Rectum (tissue), 1 donor: ENCODE data around the gene LSM8.

GRCh38 chr7:117773678-117773943 lies 99.6 kb downstream of the CTTNBP2 start:
- PRO-cap = unidirectional peak, plus-strand start at chr7:117773863

DNA sequence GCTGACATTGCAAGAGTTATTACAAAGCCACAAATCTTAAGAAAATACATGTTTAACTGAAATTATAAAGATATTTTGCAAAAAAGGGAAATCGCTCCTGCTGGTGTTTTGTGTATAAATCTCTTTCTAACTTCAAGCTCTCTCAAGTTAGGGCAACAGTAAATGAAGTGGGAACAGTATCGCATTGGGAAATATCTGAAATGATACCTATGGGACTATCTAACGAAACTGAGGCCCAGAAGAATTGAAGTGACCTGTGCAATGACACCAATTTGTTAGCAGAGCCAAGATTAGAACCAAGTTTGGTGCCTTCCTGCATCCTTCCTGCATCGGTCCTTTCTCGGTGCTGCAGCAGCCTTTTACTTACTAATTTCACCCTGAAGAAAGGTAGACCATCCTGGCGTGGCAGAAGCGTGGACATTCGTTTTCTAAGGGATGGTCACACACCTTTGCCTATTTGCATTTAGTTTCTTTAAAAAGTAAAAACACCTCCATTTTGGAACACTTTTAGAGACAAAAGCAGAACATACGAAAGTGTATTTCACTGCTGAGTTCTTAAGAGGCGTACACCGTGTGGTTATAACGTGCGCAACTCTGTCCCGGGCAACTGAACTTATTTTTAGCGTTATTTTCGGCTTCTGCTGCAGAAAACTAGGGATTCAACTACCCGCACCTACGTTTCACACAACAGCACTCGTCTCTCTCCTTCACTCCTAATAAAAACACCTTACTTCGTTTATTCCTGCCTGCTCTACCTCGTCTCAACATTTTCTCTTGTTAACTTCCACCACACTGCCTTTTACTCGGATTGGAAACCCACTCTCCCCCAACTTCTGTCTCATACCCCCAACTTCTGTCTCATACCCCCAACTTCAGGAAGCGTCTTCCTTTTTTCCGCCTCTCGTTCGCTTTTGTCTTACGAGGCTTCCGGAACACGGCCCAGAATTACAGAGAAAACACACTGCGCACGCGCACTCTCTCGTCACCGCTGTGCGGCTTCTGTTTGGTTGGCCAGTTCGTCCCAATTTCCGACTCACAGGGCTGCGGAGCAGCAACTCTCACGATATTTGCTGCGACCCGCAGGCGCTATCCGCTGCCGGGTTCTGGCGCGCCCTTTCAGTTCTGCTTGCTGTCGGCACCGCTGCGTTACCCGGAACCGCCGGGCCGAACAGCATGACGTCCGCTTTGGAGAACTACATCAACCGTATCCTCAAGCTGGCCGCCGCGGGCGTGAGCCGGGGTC lies at the start of gene LSM8:
Gene LSM8 (plus strand): TSS at position 1,114 of the 1,243 bp plus-strand sequence.
- PRO-cap = bidirectional peak, plus-strand start at position 1,119 of the sequence, minus-strand start at position 907 of the sequence

- PRO-cap = no peak
Observed at GRCh38 chr7:120033122-120033427, 239.9 kb upstream of the KCND2 start.

GRCh38 chr7:120856498-120857512 lies 1.1 kb downstream of the TSPAN12 start:
- PRO-cap = unidirectional peak, plus-strand start at chr7:120856708; unidirectional peak, plus-strand start at chr7:120857137

GRCh38 chr7:121012371-121013304 lies 24.1 kb downstream of the CPED1 start:
- PRO-cap = no peak

DNA sequence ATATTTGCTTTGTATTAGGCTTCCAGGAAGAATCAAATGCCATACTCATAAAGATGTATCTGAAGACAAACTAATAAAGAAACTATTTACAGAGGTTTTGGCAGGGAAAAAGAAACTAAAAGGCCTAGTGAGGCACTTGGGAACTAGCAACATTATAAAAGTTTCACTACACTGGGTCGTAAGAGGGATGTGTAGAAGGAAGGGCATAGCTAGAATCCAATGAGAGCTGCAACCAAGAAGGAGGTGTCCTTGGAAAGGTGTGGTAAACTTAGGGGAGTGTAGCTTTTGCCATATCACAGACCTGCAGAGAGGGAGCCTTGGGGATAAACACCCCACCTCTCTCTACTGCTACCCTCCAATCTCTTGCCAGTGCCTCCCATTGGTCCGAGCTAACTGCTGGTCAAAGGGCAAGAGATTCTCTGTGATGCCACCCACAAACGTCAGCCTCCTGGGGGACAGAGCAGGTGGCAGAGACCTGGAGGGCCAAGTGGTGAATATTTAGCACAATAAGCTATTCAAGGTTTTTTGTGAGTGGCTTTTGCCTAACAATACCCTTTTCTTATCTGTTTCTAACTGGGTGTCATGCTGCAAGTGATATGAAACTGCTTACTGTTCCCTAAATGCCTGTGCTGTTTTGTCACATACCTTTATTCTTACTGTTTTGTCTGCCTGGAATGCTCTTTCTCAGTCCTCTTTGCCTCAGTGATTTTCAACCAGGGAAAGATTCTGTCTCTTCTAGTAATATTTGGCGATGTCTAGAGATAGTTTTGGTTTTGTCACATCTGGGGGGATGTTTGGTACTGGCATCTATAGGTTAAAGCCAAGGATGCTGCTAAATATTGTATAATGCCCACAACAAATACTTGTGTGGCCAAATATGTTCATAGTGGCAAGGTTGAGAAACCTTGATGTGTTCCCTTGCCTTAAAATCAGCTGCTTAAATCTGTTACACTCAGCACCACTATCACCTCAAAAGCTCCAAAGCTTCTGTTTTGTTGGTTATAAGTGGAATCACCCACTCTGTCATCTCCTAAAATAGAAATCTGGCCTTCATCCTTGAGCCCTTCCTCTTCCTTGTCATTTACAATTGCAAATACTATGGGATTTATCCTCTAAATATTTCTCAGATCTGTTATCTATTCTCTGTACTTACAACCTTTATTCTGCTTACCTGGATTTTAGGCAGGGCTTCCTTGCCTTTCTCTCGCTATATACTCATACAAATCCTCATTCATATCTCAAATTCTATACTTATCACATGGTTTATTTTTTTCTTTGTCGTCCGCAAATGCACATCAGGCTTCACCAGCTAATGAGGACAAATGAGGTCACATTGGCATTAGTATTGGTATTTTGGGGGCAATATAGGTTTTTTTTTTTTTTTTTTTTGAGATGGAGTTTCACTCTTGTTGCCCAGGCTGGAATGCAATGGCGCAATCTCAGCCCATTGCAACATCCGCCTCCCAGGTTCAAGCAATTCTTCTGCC lies 61.1 kb downstream of the CPED1 start:
- PRO-cap = no peak

- PRO-cap = no peak
Observed at GRCh38 chr7:121060659-121060858, 72.0 kb downstream of the CPED1 start.

- PRO-cap = no peak
Observed at GRCh38 chr7:121111682-121112856, 123.6 kb downstream of the CPED1 start.

GRCh38 chr7:121440717-121441516 lies 44.8 kb upstream of the FAM3C start:
- PRO-cap = no peak

DNA sequence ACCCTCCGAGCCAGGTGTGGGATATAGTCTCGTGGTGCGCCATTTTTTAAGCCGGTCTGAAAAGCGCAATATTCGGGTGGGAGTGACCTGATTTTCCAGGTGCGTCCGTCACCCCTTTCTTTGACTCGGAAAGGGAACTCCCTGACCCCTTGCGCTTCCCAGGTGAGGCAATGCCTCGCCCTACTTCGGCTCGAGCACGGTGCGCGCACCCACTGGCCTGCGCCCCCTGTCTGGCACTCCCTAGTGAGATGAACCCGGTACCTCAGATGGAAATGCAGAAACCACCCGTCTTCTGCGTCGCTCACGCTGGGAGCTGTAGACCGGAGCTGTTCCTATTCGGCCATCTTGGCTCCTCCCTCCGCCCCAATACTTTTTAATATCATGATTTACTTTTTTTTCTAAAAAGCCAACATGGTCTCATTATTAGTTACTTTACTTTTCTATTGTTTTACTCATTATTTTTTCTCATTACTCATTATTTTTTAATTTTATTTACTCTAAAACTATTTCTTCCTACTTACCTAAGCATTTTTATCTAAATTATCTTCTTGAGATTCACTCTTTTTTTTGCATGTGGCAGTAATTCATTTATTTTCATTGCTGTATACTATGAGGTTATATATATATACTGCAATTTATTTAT lies 19.8 kb downstream of the FEZF1 start:
- PRO-cap = no peak

GRCh38 chr7:122817392-122817922 lies 68.8 kb downstream of the CADPS2 start:
- PRO-cap = no peak

GRCh38 chr7:122884197-122884509 lies 2.1 kb downstream of the CADPS2 start:
- PRO-cap = no peak

DNA sequence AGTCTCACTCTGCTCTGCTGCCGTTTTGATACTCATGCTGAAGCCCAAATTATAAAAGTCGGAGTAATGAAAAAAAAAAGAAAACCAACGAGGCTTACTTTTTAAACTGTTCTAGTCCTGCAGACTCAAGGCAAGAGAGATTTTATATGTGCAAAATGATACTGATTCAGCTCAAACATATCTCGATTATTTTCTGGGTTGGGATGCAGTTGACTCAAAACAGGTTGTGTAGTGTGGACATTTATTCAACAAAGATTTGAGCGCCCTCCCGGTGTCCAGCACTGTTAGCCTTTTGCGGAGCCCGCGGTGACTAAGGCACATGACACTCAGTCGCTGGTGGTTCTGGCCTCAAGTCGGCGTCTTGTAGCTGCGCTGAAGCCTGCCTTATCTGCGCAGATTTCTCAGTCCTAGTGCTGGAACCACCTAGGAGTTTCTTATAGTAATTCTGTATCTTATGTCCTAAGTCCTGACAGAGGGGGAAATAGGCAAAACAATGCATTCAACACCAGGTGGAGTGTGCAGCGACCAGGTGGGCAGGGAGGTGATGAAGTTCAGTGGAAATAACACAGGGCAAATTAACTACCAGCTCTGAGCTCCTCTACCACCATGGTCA lies 960 bp upstream of the CADPS2 start:
- PRO-cap = no peak

DNA sequence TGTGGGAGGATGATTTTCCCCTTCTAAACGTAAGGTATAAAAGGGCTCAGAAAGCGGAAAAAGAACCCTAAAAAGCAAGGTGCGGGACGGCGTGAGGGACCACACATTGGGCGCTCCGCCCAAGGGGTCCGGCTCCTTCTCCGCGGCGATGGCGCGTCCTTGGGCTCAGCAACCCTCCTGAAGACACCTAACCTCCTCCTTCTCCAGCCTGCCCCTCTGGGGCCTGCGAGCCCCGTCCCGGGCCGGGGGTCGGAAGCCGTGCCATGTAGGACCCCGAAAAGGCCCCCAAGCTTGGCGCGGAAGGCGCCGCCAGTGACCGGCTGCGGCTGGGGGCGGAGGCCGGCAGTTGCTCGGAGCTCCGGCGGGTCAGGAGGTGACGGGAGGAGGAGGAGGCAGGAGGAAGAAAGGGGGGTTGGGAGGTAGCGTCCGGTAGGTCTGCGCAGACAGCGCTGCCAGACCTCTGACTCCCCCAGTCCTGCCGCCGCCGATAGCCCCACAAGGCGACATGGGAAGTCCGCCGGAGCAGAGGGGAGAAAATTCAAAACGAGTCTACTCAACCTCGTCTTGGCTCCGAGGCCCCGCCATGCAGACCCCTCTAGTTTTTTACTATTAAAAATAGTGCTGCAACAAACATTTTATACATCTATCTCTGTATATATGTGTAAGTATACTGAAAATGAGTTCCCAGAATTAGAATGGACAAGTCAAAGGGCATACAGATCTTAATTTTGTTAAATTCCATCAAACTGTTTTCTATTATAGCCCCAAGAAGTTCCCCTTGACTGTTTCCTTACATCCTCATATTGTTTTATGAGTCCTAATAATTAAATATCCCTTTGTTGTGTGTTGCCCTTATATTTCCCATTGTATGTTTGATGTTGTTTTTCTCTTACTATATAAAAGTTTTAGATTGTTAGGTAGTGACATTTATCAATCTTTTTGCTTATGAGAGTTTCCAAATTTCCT lies 1.5 kb downstream of the IQUB start:
- PRO-cap = unidirectional peak, plus-strand start at position 406 of the sequence

GRCh38 chr7:123637274-123637673 lies 18.4 kb upstream of the LMOD2 start:
- PRO-cap = no peak

DNA sequence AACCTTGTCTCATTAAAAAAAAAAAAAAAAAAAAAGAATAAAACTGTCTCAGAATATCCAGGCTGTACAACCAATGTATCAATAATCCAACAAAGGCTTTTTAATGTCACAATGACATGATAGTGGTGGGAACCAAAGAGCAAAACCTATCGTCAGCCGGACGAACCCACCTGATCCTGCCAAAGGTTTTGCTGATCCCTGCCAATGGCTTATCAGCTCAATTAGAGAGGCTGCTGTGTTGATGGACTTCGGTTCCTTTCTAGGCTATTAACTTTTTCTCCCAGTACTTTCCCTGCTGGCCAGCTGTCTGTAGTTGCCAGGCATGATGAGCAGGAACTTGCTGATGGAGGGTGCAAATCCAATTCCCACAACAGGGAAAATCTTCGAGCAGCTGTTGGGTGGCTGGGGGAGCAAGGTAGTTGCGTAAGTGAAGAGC lies 2.3 kb downstream of the LMOD2 start:
- PRO-cap = no peak

DNA sequence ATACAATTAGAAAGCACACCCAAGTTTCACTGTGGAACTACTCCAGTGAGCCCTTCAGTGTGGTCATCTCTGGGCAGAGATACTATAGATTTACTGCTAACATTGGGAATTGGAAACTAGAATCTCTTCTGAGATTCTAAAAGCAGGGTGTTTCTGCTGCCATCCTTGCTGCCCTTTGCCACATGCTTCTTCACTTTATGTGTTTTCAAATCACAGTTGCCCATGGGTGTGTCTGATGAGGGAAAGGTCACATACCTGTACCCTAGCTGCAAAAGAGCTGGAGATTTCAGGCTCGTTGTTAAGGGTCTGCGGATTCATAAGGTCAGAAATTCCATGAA lies 5.6 kb upstream of the WASL start:
- PRO-cap = unidirectional peak, minus-strand start at position 177 of the sequence

GRCh38 chr7:123930535-123930876 lies 5.5 kb downstream of the SPAM1 start:
- PRO-cap = unidirectional peak, plus-strand start at chr7:123930696

- PRO-cap = bidirectional peak, plus-strand start at chr7:124033434, minus-strand start at chr7:124033289
Observed at GRCh38 chr7:124033196-124033997, 530 bp upstream of the TMEM229A start.

- PRO-cap = no peak
Observed at GRCh38 chr7:126370318-126370706, 882.4 kb downstream of the GRM8 start.